Measurements from ENCODE around the gene FYN.

DNA sequence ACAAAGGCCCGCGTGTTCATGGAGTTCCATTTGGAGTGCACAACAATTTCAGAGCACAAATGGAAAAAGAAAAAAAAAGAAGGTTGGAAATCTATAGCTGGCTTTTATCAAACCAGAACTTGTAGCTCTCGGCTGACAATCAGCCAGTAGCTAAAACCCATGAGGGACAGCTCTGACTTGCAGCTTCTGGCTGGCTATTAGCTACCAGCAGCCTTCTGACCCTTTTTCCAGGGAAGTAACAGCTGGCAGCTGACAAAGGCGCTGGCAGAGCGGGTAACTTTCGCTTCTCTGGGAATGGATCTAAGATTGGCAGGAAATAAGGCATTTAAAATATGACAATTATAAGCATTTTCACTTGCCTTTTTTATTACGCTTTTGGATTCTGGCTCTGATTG, 20.4 kb upstream of the TRAF3IP2 start:
- RRBS, result no CpG with 5 or more reads among the region's 7 CpGs

DNA sequence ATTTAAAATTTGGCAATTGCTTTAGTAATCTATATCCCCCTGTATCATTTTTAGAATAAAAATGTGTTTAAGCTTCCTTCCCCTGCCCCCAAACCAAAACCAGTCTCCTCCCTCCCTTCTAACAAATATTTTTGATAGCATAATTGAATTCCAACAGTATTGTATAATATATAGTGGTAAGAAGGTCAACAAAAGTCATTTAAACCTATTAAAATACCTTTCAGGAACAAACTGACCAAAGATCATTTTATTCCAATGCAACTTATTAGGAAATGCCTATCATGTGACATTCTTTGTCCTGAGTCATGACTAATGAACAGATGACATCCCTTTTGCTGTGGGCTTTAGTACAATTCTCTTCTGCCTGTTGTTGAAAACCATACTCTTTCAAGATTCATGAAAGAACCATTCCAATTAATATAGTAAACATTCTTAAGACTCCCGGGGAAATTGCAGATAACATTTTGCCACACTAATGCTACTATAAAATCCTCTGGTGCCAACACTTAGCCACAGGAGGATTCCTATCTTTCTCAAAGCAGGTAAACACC, 51.5 kb upstream of the TRAF3IP2 start:
- RRBS, result no CpG with 5 or more reads among the region's 1 CpG

DNA sequence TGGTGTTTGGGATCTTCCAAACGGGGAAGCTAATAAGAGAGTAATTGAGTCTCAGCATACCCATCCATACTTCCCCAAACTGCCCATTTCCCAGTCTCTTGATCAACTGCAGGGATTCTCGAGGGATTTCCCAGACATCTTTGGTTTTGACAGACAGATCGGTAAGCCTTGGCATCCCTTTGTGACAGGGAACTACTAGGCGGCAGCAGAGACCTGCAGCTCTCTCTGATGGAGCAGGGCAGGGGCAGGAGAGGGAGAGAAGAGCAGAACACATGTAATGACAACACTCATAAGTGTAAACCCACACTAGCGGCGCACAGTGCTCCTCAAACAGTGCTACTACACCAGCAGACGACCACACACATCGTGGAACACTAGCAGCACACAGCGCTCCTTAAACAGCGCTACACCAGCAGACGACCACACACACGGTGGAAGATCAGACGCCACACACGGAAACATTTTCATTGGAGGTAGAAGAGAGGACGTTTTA, 94.4 kb upstream of the TRAF3IP2 start:
- RRBS, result no CpG with 5 or more reads among the region's 15 CpGs

GRCh38 chr6:111734657-111735040, 129.0 kb upstream of the TRAF3IP2 start:
- RRBS, result no CpG with 5 or more reads among the region's 4 CpGs

DNA sequence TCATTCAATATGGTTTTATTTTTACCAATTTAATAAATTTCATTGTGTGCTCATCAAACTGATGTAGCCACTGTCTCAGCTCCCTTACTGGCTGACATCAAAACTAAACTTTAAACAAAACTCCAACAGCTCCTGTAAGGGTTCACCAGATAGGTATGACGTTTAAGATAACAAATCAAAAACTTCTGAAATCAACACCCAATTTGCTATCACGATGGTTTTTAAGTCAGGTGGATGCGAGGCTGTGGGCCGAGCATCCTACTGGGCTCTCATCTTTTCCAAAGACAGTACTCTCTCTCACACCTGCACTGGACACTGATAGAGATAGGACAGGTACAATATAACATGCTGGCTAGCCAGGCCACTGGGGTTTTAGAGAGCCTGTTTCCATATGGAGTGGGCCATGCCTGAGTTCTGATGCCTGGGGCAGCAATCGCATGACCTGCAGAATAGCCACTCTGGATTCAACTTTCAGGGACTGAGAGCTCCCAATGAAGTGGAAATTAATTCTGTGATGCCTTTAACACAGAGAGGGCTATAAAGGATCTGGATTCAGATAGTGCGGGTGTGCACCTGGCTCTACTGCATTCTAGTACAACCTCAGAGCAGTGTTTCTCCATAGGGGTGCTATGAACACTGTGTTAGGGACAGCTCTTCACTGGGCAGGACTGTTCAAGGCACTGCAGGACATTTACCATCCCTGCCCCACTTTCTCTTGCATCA, 99.3 kb downstream of the FYN start:
- RRBS, result no CpG with 5 or more reads among the region's 6 CpGs

DNA sequence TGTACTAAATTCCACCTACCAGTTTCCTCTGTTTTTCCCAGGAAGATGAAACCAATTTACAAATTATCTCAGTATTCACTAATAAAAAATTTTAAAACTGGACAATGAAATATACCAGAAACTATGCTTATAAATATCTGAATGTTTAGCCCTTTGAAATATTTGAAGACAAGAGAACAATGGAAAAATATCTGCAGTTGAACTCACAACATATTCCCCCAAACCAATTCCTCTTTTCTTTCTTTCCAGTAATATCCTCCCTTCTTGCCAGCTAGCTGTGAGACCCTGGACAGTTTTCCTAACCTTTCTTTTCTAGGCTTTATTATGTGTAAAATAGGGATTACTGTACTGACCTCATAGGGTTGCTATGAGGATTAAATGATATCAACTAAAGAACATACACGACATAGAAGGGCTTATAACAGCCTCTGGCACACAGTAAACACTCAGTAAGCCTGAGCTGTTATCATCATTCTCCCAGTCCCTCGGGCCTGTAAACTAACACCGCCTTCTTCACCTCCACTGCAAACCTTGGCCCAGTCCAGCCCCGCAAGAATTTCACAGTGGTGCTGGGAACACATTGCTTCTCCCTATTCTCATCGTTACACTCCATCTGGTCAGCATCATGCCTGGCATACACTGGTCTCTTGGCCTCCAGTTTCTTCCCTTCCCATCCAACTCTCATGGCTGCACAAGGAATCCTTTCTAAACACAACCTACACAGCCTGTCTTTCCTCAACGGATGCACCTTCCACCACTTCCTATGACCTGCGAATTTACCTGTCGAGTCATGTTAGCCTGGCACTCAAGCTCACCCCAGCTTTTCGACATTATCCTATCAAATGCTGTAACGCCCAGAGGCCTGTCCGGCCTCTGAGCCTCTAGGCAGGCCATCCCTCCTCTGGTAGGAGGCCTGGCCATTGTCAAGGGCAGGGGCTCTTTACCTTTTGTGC, 92.2 kb downstream of the FYN start:
- RRBS, result no CpG with 5 or more reads among the region's 11 CpGs

DNA sequence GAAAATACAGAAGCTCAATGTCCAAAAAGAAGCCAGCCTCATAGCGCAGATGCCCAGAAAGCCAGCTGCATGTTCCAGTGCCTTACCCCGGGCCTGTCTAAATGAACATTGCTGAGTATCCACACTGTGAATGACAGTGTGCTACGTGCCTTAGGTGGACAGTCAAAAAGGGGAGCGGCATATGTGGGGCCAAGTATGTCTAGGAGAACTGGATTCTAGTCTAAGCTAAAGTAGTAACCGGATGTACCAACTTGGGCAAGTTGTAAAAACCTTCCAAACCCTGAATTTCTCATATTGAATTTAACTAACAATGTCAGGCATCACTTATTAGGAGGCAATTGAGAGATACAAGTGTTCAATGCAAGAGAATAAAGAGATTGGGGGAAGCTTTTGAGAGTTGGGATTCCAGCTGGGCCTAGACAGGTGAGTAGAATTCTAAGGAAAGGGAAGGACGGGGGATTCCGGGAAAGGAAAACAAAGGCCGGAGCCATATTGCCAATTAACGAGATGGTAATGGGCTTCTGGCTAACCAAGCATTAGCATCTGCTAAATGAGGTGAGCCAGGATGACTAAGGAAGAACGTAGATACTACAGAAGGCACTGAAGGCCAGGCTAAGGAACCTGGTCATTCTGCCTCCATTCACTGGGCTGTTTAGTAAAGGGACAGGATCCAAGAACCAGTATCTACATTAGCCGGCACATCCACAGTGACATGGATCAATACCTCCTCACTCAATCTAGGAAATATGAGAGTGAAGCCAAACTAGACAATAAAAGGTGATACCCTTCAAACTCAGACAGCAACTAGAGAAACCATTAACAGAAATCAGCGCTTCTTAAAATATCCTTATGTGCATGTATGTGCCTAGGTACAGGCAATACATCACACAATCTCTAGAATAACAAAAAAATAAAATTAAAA, 10.6 kb downstream of the FYN start:
- RRBS, result no CpG with 5 or more reads among the region's 12 CpGs

- RRBS, result no CpG with 5 or more reads among the region's 7 CpGs
Measured at GRCh38 chr6:111863917-111864799, 9.1 kb downstream of the FYN start.

- RRBS, result 2% methylated on average over 10 of the region's 39 CpGs
Measured at GRCh38 chr6:111871676-111872830, 1.2 kb downstream of the FYN start.

GRCh38 chr6:111872831-111874028, at the start of gene FYN:
FYN (minus strand) TSS chr6:111873452.
- RRBS, result 1% methylated on average over 85 of the region's 132 CpGs

DNA sequence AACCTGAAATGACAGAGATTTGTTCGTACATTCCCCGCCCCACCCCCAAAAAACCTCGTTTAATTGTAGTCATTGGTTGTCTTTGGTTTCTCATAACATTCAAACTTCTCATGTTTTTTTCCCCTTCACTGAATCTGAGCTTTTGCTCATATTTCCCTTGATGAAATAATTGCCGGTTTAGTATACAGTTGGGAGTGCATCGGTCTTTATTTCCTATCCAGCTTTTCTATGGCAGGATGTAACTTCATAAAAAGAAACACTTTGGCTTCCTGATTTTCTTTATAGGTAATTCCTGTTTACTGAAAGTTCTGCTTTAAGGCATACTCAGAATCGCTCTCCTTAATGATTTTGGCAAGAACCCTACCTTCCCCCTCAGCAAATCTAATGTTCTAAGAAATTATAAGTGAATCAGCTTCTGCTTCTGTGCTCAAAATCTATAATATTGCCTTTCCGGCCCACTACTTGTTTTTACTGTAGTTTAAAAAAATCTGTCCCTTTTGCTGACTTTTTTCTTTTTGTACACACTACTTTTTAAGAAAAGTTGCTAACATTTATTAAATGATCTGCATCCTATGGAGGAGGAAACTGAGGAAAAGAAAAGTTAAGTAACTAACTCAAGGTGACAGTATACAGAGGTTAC, 1.0 kb upstream of the FYN start:
- RRBS, result no CpG with 5 or more reads among the region's 7 CpGs

- RRBS, result no CpG with 5 or more reads among the region's 2 CpGs
Measured at GRCh38 chr6:111880761-111881269, 7.6 kb upstream of the FYN start.

DNA sequence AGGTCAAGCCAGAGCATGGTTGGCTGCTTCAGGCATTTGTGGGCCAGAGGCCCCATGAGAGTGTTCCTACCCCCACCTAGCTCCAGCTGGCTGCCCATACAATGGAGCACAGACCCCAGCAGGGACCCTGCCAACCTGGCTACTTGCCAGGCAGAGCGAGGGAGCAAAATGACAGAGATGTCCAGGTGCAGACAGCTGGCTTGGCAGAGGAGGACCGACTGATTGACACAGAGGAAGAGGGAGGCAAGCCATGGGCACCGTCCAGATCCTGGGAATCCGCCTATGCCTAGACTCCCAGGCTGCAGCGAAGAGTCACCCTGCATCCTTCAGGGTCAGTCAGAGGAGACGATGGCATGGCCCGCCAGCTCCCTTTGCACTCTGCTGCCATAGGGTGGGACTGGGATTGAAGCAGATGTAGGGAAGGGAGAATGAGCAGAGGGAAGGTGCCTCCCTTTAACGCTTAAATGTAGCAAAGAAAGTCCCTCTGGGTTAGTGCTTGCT, 77.5 kb upstream of the FYN start:
- RRBS, result no CpG with 5 or more reads among the region's 8 CpGs

GRCh38 chr6:111990266-111990673, 63.6 kb upstream of the CCN6 start:
- RRBS, result no CpG with 5 or more reads among the region's 3 CpGs

DNA sequence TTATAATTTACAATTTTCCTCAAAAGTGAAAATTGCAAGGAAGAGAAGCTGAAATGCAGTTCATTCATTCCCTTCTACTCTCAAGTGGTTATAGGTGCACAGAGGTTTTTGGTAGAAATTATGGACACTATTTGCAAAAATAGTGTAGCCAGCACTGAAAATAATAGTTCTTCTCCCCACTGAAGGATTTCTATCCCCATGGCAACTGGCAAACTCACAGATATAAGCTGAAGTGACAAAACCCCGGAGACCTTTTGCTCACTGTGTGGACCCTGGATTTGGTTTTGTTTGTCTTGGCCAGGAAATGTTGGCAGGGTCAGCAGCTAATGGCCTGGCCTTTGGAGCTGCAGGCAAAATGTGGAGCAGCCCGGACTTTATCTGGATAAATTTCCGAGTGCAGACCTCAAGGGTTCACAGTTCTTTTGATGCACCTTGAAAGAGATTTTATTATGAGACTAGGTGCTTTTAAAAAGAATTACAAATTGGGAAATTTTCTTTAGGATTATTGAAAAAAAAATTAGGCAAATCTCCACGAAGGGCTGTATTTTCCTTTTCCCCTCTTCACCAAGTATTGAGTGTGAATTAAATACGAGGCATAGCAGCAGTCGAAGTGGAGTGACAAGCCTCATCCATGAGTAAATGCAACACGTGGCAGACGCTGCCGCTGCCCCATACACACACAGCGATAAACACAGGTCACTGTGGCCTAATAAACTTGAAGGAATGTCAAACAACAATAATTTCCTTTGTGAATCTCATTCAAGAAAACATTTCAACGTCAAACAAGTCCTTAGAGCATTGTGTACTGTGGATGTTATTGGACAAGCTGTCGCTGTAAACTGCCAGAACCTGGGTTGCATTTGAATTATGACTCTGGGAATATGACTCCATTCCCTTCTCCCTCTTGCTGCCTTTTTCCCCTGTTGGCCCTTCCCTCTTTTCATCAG, 35.2 kb upstream of the CCN6 start:
- RRBS, result no CpG with 5 or more reads among the region's 12 CpGs

- RRBS, result no CpG with 5 or more reads among the region's 4 CpGs
Measured at GRCh38 chr6:112181122-112181401, 73.3 kb downstream of the LAMA4 start.

DNA sequence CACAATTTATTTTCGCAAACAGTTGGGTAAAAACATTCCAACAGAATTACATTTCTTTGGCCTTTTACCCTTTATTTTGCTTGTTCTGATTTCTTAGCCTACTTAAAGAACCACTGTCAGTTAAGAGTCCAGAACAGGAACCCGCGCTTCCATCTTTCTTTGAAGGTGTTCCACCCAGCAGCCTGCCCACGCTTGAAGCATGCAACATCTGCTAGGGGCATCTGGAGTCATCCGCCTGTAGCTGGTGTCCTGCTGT, 51.8 kb downstream of the LAMA4 start:
- RRBS, result no CpG with 5 or more reads among the region's 5 CpGs

GRCh38 chr6:112268003-112268371, 13.6 kb upstream of the LAMA4 start:
- RRBS, result no CpG with 5 or more reads among the region's 2 CpGs

GRCh38 chr6:112688631-112689385, 341.7 kb downstream of the RFPL4B start:
- RRBS, result no CpG with 5 or more reads among the region's 24 CpGs

DNA sequence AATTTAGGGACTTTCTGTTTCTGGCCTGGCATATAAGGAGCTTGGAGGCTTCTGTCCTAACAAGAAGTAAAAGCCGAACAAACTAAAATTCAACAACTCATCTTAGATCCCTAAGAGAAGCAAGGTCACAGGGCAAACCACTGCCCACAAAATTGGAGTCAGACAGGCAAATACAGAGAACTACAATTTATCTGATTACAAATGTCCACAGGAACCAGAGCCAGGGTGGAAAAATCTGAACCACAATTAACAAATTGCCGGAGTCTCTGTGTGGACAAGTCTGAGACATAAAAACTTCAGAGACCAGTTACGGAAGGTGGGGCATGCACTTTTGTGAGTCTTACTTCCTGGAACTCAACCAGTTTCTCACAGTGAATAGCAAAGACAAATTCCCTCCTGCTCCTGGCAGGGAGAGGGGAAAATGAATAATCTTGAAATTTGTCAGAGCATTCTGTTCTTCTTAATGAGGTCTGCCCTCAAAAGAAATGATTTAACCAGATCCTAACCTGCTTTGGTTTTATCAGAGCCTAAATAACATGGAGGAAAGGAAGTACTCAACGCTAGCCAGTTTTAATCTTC, 671.6 kb downstream of the RFPL4B start:
- RRBS, result no CpG with 5 or more reads among the region's 4 CpGs

Data from renal cortical epithelial cell (primary cell).